ENCODE measurements around the gene ZFP42.

DNA sequence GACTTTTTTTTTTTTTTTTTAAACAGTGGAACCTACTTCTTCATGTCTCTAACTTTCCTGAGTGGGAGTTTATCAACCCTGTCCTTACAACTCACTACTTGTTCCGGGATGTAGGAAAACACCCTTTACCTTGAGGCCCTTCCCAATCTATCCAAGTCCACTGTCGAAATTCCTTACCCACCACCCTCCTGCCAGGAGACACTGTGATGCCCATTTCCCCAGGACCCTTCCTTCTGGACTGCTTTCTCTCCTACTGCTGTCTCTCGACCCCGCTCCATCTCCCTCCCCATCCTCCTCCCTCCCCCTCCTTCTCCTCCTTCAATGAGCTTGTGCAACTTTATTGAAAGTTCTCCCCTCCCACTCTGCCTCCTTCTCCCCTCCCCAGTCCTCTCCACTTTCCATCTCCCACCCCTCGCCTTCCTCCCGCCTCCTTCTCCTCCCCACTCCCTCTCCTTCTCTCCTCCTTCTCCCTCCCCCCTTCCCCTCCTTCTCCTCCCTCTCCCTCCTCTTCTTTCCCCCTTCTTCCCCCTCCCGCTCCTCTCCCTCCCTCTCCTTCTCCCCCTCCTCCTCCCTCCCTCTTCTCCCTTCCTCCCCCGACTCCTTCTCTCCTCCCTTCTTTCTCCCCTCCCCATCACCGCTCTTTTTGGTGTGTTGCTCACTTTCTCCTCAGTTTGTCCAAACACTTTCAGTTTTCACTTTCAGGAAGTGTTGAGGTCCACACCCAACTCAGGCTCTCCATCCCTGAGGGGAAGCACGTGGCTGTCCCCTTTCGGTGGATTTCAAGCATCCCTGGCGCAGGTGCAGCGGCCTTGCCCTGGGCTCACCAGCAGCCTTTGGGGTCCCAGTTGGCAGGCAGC is 116.7 kb upstream of the FAT1 start:
- RAMPAGE, total RNA: no peak

- RAMPAGE, total RNA: no peak
These were observed 404.6 kb upstream of the FAT1 start for GRCh38 chr4:187128209-187128676.

- RAMPAGE, total RNA: no peak
These were observed 531.9 kb upstream of the FAT1 start for GRCh38 chr4:187255611-187255940.

DNA sequence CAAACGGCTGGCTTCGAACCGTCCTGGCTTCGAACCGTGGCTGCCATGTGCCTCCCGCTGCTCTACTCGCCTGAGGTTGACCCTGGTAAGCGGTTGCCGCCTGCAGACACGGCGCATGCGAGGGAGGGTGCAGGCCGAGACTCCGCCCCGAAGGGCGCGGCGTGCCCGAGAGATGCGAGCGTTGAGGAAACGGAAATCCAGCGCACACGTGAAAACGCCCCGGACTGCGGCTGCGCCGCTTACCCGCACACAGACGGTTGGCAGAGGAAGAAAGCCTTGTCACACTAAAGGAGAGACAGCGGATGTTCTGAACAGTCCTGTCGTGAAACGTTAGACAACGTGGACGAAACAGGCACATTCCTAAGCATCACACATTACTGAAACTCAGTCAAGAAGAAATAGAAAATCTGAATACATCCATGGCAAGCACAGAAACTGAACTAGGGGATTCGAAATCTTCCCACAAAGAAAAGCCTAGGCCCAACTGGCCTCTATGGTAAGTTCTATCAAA is 382.0 kb upstream of the ZFP42 start:
- RAMPAGE, total RNA: no peak

GRCh38 chr4:187995282-187995877 is at the start of gene ZFP42:
Gene ZFP42, plus strand, starts transcription at chr4:187995771.
- RAMPAGE, total RNA: no peak

DNA sequence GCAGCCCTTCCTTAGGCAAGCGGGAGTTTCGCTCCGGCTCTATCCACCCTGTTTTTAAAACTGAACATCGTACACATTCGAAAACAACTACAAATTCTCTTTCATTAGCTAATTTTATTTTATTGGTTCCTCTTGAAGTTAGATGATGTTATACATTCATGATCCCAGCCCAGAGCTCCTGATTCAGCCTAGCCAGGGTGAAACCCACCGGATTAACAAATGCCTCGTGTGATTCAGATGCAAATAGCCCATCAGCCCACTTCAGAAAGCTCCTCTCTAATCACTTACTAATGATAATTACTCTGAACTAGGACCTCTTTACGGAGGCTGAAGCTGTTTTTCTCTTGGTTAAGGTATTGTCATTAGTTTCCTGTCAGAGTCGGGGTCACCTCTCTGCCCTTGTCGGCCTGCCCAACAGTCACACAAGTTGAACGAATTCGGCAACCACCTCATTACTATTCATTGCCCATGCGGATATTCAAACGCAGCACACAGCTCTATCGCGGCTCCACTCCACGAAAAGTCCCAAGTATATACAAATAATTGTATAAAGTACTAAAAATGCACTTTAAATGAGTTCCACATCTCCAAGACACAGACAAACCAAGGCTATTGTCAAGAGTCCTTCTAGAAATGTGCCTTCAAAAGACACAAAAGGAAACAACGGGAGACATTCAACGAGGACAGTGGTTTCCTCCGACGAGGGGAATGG is 36.6 kb downstream of the ZFP42 start:
- RAMPAGE, total RNA: no peak

GRCh38 chr4:188455328-188455651 is 316.0 kb downstream of the TRIML1 start:
- RAMPAGE, total RNA: no peak

GRCh38 chr4:189021780-189022149 is 882.5 kb downstream of the TRIML1 start:
- RAMPAGE, total RNA: no peak

GRCh38 chr4:189659337-189659776 is 281.3 kb upstream of the FRG1 start:
- RAMPAGE, total RNA: no peak

DNA sequence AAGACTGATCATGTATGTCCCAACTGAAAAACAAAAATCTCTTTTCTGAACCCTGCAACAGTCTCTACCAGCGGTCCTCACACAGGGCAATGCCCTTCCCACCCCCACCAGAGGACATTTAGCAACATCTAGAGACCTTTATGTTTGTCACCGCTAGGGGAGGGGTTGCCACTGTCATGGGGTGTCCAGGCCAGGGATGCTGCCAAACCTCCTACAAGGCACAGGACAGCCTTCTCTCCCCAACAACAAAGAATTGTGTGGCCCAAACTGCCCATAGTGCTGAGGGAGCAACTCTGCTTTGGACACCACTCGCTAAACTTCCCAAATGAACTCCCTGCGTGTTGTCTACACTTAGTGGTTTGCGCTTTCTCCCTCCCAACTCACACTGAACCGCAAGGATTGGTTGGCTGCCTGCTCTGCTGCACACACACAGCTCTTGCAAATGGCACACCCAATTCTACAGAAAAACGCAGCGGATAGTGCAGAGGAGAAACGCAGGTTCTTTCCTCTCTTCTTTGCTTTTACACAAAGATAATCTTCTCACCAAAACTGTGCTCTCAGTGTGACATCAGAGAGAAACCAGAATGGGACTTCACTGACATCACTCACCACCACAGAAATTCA is 219.2 kb upstream of the FRG1 start:
- RAMPAGE, total RNA: no peak

DNA sequence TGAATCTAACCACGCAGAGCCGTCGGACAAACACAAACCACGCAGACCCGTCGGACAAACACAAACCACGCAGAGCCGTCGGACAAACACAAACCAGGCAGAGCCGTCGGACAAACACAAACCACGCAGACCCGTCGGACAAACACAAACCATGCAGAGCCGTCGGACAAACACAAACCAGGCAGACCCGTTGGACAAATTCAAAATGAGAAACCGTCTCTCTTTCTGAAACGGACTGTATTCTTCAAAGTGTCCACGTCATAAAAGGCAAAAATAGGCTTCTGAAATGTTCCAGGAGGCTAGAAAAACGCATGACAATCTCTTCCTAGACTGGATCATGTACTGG is 111.0 kb upstream of the FRG1 start:
- RAMPAGE, total RNA: no peak

GRCh38 chr4:190021022-190021677 is 5.9 kb downstream of the FRG2 start:
- RAMPAGE, total RNA: no peak